Jejunum (tissue), 1 donor: ENCODE results near the gene TXNDC5.

DNA sequence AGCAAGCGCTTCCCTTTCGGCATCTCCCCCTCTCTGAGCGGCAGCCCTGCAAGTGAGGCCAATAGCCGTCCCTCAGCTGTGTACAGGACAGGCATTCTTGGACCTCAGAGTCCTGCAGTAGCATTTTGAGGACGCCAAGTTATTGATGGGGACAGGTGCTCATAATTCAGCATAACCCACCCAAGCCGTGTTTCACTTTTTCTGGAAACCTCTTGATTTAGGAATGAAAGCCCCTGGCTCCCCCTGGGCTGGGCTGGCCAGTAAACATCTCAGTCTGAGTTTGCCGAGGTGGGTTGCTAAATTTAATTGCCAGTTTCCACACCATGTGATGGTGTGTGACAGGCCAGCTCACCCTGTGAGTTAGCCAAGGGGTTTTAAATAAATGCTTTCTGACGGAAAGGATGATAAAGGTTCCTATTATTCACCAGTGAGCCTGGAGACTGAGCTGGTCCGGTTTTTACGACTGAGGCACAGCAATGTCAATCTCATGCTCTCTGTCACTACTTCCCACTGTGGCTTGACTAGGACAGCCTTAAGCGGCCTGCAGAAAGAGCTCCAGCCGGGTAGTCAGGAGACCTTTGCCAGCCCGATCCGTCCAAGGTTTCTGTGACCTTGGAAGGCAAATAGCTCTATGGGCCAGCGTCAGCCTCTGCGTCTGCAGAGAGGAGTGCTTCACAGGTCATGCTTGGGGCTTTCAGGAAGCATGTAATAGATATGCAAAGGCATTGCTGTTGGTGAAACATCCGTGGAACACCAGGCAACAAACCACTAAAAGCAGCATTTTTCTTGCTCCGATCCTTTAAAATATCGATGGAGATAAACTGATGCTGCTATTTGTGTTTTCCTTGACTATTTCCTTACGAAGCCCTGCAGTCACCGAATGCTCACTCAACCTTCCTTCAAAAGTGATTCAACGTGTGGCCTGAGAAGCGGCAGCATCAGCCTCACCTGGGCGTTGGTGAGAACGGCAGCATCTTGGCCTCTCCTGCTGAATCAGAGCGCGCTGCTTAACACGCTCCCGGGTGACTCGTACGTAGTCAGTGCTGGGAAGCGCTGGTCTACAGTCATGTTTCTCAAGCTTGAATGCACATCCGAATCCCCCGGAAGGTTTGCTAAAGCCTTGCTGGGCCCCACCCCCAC, 214.5 kb upstream of the RREB1 start:
- PRO-cap = no peak

- PRO-cap = unidirectional peak, minus-strand start at chr6:7115674
These were observed 7.7 kb downstream of the RREB1 start for GRCh38 chr6:7115249-7115990.

DNA sequence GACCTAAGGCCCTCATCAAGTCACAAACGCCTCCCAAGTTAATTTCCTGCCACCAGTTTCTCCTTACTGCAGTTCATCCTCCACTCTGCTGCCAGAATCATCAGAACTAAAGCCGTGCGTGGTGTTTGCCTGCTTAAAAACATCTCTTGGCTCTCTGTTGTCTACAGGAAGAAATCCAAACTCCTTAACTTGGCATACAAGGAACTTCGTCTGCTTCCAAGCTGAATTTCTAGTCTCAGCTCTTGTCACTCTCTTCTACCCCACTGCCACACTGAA, 8.2 kb downstream of the RREB1 start:
- PRO-cap = no peak

- PRO-cap = no peak
These were observed 35.5 kb downstream of the RREB1 start for GRCh38 chr6:7142911-7144059.

DNA sequence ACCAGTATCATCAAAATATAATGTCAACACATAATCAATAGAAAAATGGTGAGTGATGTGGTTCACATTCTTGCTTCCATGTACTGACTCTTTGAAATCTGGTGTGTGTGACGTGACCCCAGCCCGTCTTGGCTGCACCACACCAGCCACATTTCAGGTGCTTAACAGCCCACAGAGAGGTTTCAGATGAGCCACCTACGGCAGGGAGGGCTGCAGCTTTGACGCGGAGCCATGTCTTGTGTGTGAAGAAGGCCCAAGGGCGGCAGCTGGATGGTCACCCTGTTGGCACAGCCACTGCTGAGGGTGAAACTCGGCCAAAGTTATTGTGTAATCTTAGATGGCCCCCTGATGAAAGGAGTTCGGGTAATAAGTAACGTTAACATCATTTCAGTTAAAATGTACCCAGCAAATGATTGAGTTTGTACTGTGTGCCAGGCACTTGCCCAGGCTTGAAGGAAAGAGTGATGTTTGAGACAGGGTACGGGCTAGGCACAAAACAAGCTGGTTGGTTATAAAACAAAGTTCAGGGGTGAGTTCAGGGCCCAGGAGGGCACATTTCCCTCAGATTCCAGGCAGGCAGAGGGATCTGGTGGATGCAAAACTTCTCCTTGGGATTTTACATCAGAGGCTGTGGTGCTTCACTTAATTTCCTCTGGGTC, 97.2 kb downstream of the SSR1 start:
- PRO-cap = no peak

- PRO-cap = no peak
These were observed 92.7 kb downstream of the SSR1 start for GRCh38 chr6:7220358-7220655.

DNA sequence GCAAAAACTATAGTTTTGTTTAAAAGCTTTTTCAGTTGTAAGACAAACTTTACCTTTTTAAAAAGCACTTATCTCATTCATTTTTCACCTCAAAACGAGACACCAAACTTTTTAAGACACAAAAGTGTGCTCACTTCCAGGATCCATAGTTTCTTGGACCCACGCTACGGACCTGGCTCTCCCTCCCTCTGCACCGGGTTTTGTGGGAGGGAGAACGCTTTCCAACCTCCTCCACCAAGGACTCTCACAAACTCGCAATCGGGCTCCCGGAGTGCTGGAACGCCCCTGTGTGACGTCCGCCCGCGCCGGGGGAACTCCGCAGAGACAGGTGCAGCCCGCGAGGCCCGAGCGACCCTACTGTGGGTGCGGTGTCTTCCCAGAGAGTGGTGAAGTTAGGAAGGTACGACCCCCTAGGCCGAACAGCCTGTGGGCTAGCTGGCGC, 372 bp downstream of the CAGE1 start:
- PRO-cap = bidirectional peak, plus-strand start at position 299 of the sequence, minus-strand start at position 254 of the sequence

GRCh38 chr6:7392758-7393361, 3.3 kb downstream of the RIOK1 start:
- PRO-cap = no peak

GRCh38 chr6:7519453-7519791, 22.0 kb upstream of the DSP start:
- PRO-cap = no peak

DNA sequence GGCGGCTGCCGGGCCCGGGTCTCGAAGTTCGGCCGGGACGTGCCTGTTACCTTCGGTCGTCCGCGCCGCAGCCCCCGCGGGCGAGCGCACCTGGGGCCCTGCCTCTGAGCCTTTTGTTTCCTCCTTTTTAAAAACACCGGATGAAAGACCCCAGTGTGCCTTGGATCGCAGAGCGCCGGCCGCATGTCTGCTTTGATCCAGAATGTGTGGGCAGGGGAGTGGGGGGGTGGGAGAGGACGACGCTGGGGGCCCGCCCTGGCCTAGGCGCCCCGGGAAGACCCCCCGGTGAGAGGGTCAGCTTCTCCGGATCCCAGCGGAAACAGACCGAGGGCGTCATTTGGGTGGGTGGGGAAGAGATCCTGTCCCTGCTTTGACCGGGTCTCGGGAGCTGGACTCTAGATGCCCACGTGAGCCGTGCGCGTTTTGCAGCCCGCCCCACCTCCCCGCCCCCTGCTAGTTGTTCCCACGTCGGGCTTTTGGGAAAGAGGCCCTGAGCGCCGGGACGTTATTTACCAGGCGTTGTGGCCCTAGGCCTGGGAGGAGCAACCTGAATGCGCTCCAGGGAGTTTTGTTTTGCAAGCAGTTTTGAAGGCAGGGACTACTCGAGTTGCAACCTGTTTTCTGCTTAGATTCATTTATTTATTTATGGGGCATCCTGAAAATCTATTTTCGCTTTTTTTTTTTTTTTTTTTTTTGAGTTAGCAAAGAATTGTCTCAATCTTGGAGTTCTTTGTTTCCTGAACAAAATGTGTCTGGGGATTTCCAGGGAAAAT, 1.4 kb downstream of the DSP start:
- PRO-cap = bidirectional peak, plus-strand start at position 153 of the sequence, minus-strand start outside the sequence; bidirectional peak, plus-strand start at position 515 of the sequence, minus-strand start at position 397 of the sequence

GRCh38 chr6:7545673-7546445, 4.4 kb downstream of the DSP start:
- PRO-cap = no peak

GRCh38 chr6:7570146-7570753, 19.7 kb upstream of the SNRNP48 start:
- PRO-cap = no peak

DNA sequence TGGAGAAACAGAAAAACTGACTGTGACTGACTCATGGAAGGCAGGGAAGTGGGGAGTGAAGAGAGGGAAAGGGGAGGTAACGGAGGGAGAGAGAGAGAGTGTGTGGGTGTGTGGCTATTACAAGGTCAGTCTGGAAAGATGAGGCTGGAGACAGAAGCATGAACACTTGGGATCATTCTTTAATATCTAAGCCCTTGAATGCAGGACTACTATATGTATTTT, 38.5 kb downstream of the SNRNP48 start:
- PRO-cap = no peak

DNA sequence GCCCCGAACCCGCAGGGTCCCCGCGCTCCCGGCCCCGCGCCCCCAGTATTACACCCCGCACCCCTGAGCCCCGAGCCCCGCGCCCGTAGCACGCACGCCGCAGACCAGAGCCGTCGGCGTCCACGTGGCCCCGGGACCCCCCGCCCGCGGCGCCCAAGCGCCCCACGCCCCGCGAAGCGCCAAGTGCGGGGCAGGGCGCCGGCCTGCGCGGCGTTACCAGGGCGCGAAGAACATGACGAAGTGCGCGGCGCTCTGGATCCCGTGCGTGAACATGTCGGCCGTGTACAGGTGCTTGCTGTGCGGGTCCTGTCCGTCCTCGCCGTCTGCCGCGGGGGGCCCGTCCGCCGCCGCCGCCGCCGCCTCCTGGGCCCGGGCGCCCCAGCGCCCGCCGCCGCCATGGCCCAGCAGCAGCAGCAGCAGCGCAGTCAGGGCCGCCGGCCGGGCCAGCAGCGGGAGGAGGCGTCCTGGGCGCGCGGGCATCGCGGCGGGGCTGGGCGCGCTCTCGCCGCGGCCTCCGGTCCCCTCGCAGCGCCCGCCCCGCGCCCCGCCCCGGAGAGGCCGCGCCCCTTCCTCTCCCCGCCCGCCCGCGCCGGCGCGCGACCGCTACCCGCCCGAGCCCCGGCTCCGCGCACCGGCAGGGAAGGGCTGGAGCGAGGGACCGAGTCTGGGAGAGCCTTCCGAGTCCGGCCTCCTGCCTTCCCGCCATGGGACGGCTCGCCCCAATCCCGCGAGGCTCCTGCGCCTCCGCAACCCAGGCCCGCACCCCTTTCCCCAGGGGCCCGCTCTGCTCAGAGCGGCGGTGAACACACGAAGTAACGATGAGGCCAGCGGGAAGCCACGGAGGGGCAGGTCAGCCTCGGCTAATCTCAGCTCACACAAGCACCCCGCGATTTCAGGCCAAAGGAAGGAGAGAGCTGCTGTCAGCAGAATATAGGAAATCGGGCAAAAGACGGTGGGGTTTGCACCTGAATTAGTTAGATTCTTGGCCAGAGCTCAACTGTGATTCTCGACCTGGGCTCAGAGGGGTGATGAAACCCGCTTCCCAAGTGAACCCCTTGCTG, at the start of gene TXNDC5:
TXNDC5 (minus strand) TSS at position 492 of the 1,061 bp plus-strand sequence.
- PRO-cap = bidirectional peak, plus-strand start at position 637 of the sequence, minus-strand start at position 492 of the sequence

DNA sequence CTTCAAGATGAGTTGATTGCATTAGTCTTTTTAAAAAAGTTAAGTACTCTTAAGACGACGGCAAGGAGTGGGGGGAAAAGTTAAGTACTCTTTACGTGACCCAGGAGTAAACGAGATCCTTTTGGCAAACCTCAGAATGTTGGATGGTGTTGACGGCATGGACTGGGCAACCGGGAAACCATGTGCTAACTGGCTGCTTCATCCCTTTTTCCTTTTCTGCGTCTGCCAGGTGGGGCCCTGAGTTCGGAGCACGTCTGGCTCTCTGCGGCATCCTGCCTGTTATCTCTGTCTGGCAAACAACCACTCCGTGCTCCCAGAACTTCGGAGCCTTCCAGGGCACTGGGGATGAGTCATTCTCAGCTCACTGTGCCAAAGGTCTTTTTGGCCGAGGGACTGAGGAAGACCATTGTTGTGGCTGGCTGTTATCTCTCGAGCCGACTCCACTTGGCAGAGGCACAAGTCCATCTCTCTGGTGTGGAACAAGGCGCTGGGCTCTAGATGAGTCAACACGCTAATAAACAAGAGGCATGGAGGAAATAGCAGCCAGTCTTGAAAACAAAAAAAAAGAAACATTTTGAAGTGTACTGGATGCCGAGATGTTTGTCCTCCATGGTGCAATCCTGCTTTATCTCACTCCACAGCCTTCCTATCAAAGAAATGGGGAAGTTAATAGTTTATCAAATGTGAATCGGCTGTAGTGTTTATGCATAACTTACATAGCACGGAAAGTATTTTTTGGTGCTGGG, 64.5 kb upstream of the TXNDC5 start:
- PRO-cap = unidirectional peak, minus-strand start at position 287 of the sequence

- PRO-cap = no peak
These were observed 220.7 kb upstream of the SLC35B3 start for GRCh38 chr6:8656083-8656407.

- PRO-cap = no peak
These were observed 241.3 kb upstream of the SLC35B3 start for GRCh38 chr6:8676665-8676983.

- PRO-cap = no peak
These were observed 604.3 kb downstream of the TFAP2A start for GRCh38 chr6:9810512-9811037.

- PRO-cap = no peak
These were observed 603.8 kb downstream of the TFAP2A start for GRCh38 chr6:9811038-9811436.

DNA sequence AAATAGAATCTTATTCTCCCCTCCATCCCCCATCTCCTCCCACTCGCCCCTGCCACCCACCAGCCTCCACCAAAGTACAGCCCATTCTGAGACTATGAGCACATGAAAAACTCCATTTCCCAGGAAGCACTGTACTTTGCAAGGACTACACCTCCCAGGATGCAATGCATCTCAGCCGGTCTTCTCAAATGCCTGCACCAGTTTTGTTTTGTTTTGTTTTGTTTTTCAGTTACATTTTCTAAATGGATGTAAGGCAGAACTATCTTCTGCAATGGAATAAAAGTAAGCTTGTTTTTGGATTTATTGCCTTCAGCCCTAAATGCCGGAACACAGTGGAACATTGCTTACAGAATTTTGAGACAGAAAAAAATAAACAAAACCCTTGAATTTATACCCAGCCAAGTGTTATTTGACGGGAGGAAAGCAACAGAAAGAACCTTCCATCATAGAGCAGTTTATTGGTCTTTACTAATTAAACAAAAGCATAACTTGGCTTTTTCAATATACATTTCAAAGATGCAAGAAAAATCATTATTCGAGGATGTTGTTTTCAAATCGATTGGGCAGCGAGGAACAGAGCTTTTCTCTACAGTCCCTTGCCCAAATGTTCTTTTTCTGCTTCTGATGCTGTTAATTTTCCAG, 267.8 kb downstream of the TFAP2A start:
- PRO-cap = no peak